ENCODE measurements around a stretch of chr11.

- PRO-cap, result no peak
Observed at GRCh38 chr11:2882677-2883064, 2.9 kb downstream of the CDKN1C start.

DNA sequence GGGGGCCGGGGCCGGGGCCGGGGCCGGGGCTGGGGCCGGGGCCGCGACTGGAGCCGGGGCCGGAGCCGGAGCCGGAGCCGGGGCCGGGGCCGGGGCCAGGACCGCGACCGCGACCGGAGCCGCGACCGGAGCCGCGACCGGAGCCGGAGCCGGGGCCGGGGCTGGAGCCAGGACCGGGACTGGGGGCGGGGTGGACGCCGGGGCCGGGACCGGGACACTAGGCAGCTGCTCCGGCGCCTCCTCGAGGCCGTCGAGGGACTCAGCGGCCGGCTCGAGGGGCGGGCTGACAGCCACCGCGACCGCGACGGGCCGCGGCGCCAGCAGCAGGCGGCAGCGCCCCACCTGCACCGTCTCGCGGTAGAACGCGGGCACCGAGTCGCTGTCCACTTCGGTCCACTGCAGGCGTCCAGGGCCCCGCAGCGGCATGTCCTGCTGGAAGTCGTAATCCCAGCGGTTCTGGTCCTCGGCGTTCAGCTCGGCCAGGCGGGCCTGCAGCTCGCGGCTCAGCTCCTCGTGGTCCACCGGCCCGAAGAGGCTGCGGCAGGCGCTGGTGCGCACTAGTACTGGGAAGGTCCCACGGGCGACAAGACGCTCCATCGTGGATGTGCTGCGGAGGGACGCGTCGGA lies 602 bp downstream of the CDKN1C start:
- PRO-cap, result unidirectional peak, minus-strand start at position 181 of the sequence; unidirectional peak, minus-strand start at position 252 of the sequence

DNA sequence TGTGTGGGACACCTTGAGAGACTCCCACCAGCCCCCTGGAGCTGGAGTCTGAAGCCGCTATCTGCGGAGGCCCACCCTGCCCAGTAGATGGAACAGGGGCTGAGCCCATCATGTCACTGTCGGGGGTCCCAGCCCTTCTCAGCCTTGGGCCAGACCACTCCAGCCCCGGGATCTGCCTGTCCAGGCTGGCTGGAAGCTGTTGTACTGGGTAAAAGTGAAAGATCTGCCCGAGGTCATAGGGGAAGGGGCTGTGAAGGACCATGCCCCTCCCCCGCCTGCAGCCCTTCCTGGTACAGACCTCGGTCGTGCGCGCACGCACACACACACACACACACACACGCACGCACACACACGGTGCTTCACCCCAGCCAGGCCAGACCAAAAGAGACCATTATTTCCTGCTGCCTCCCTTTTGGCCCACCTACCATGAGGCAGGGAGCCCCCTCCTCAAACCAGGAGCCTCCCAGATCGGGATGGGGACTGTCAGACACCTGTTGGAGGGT lies 1.0 kb upstream of the CDKN1C start:
- PRO-cap, result no peak

DNA sequence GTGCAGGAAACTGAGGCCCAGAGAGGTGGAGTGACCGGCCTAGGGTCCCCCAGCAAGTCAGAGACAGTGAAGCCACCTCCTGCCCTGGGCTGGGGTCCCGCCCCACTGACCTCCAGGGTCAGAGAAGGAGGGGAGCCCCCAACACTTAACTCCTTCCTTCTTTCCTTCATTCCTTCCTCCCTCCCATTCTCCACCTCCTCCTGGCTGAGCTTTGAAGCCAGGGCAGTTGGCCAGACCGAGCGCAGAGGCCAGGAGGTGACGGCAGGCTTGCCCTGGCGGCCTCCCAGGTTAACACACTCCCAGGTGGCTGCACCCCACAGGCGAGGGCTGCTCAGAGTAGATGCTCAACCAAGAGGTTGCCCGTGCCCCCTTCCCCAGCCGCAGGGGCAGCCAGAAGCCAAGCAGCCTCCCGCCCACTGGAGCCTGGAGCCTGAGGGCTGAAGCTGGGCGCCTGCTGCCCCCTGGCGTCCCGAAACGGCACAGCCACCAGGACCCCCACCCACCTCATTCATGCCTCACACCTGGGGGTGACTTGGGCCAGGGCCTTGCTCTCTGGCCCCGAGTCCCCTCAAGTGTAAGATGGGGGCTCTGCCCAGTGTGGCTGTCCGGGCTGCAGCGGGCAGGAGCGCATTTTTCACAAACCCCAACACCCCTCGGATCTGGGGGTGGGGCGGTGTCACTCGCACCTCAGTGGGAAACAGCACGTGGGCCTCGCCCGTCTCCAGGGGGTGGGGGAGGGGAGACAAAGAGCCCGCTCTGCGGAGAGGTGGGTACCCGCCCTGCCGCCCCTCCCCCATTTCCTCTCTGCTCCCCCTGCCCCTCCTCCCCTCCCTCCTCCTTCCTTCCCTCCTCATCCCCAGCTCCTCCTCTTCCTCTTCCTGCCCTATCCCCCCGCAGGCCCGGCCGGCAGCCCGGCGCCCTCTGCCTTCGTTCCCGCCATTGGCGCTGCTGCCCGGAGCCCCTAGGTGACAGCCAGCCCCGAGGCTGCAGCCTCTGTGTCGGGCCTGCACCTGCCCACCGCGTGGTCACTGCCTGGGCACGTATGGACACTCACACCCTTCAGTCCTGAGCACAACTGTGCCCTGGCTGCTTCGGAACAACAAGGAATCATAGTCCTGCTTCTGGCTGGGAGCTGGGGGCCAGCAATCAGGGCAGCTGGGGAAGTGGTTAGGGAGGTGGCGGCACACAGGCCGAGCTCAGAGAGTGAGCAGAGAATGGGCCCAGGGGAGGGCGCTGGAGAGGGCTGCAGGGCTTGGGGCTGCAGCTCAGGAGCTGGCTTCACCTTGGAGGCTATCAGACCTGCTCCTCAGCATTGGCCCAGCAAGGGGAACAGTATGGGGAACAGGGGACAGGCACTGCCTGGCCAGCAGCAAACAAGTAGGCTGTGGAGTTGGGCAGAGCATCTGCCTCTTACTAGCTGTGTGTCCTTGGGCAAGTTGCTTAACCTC lies 6.7 kb upstream of the CDKN1C start:
- PRO-cap, result no peak

DNA sequence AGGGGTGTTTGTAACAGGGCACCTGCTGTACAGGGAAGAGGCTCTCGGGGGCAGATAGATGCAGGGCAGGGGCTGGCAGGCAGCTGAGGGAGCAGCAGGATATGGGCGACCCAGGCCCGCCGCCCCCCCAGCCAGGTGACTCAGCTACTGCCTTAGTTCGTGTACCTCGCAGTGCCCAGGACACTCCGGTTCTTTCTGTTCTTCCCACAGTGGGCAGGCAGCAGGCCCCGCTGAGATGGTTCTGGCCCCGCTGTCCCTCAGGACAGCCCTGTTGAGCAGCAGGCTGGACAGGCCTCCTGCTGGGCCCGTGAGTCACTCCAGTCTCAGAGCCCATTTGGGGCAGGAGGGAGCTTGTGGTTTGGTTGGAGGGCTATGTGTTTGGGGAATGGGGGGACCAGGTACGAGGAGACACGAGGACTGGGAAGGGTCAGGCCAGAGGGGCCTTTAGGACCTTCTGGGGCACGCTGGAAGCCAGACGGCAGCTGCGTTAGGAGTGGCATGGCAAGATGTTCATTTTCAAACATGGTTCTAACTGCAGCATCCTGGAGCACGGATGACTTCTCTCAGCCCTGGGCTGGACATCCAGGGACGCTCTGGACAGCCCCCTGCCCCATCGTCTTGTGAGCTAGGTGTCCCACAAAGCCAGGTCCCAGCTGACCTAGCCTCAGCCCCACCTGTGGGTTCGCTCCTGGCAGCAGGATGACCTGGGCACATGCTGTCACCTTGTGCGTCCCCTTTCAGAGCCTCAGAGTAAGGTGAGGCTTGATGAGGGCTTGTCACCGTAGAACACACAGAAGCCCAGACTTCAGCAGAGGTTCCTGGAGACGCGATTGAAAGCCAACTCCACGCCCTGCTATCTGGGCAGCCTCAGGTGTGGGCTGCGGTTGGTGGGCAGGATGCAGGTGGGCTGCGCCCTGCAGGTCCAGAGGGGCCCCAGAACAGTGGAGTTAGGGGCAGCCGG lies 11.3 kb downstream of the SLC22A18 start:
- PRO-cap, result no peak

- PRO-cap, result no peak
Observed at GRCh38 chr11:2914532-2914961, 12.5 kb downstream of the SLC22A18 start.

DNA sequence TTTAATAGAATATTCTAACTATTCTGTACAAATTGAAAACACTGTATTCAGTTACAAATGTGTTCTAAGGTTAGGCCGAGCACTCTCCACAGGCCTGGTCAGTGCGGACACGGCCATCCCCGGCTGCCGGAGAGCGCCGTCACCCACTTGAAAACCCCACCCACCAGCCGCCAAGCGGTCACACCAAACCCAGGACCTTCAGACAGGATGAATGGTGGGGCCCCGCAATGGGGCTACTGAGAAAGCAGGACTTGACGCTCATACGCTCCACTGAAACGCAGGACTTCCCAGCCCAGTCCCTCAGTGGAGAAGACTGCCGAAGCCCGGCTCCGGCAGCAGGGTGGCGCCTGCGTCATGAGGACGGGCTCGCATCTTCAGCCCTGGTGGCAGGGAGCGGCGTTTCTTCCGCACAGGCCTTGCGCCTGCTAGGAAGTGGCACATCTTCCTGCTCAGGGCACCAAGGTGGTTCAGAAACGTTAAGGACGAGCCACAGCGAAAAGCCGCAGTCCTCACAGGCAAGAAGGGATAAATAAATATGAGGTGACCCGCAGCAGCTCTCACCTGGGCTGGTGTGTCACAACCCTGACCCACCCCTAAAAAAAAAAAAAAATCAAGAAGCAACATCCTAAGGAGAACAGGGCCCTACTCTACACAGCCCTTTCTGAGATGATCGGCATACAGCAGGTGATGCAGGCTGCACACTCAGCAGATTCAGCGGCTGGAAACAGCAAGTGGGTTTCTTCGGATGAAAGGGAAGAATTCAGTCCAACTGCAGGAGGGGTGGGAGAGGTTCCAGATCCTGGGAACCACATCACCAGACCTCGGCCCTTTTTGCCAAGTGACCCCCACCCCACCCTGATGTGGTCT lies 15.5 kb upstream of the PHLDA2 start:
- PRO-cap, result no peak

DNA sequence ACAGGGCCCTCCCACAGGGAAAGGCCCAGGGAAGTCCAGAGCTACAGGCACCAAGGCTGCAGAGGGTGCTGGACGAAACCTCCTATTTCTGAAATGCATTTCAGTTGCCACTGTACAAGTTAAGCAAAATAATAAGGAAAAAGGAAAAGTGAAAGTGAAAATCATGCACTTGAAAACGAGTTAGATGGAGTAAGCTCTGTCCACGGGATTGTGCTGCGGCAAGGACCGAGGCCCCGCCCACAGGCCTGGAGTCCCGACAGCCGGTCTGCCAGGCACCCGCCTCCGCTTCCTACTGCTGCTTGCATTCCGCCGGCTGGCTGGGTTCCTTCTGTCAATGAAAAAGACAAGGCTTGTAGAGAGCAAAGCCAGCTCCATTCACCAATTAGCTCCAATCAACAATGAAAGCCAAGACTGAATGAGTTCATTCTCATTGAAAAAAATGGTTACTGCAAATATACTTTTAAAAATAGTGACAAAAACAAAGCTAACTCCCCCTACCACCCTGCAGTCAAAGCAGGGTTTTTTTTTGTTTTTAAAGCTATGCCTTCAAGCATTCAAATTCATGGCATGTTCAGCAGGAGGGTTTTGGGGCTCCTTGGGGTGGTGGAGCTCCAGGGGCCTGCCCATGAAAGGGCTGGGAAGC lies 16.2 kb upstream of the PHLDA2 start:
- PRO-cap, result no peak

DNA sequence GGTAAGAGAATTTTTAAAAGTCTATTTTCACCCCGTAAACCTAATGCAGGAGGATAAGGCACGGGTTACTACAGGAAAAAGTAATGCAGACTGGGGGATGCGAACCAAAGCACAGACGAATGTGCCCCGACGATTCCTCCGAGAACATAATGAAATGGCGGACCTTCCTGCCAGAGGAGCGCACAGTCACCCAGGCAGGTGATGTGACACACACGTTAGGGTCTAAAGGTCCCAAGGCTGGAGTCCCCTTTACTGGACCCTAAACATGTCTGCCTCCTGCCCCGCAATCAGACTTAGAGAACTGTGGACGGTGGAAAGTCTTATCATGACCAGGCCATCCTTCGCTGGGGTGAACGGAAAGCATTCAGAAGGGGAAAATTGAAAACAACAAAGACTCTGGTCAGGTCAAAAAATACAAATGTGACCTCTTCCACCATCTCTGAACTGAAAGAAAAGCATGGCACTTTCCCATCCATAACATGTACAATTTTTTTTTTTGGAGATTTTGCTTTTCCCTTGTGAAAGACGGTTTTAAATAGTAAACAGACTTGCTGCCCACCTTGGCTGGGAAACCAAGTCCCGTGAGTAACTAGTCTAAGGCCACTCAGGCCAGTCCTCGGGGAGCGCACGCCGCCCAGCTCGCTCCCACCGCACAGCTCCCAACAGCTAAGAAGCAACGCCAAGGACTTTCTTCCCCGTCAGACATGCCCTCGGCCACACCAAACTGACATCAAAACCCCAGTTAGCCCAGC lies 1.0 kb downstream of the NAP1L4 start:
- PRO-cap, result bidirectional peak, plus-strand start at position 179 of the sequence, minus-strand start at position 148 of the sequence; bidirectional peak, plus-strand start at position 597 of the sequence, minus-strand start at position 587 of the sequence

- PRO-cap, result no peak
Observed at GRCh38 chr11:3013840-3014603, 21.9 kb upstream of the NAP1L4 start.

DNA sequence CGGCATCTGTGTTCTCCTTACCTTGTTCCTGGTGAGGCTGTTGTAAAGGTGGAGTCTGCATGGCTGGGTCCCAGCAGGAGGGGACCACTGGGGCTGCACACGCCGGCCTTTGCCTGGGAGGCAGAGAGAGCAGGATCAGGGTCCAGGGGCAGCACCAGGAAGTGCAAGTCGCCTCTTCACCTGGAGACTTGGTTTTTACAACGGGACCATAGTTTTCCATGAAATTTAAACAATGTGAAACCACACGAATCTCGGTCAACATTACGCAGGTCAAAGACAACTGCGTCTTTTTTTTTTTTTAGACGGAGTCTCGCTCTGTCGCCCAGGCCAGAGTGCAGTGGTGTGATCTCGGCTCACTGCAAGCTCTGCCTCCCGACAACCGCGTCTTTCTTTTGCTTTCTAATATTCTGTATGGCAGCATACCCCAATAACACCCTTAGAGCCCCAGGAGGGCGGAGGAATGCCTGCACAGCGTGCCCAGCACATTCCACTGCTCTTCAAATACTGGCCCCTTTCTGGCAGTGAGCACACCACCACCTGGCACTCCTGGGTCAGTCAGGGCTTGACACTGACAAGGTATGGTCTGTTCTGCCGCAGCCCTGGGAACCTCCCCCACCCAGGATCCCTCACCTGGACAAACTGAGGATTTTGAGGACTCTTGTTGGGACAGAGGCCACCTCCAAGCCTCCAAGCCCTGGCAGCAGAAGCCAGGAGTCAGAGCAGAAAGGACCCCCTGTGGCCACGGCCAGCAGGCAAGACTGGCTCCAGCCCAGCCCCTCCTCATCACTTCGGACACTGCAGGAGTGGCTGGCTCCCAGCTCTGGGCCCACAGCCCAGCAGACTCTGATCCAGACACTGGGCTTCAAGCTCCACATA lies 14.8 kb downstream of the CARS1 start:
- PRO-cap, result no peak

DNA sequence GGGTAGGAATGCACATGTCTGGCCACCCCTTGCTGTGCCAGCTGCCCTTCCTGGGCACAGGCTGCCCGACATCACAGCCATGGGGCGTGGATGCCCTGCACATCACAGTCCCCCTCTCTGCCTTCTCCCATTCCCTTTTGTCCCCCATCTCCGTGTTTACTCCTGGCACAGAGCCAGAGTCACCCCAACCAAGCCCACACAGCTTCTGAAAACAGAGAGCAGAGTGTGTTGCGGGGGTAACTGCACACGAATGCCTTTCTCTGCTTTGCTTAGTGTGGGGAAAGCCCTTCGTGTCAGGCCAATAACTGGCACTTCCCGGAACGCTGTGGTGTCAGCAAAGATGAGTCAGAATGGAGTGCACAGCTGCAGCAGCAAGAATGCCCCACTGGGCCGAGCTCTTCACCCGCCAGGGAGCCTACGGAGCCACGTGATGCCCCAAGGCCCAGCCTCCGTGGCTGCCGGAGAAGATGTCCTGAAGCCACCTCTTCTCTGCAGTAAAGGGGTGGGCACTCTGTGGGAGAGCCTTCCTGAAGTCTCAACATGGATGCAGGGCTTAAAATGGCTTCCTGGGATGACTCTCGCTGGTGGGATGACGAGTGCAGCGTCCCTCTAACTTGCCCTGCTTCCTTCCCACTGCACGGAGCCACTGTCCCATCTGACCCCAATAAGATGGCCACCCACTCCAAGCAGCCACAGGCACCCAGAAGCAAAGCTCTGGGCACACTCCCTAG lies 7.4 kb downstream of the CARS1 start:
- PRO-cap, result no peak

GRCh38 chr11:3112059-3112884 lies 52.8 kb downstream of the OSBPL5 start:
- PRO-cap, result no peak

DNA sequence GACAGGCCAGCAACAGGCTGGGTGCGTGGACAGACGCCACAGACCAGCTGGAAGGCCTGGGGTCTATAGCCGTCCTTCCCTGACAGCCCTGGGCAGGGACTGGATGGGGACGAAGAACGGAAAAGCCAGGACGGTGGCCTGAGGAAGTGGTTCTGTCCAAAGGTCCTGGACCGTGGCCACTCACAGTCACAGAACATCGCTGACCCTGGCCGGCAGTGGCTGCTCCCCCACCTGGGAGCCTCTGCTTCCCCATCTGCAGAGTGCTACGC lies 37.8 kb downstream of the OSBPL5 start:
- PRO-cap, result no peak

DNA sequence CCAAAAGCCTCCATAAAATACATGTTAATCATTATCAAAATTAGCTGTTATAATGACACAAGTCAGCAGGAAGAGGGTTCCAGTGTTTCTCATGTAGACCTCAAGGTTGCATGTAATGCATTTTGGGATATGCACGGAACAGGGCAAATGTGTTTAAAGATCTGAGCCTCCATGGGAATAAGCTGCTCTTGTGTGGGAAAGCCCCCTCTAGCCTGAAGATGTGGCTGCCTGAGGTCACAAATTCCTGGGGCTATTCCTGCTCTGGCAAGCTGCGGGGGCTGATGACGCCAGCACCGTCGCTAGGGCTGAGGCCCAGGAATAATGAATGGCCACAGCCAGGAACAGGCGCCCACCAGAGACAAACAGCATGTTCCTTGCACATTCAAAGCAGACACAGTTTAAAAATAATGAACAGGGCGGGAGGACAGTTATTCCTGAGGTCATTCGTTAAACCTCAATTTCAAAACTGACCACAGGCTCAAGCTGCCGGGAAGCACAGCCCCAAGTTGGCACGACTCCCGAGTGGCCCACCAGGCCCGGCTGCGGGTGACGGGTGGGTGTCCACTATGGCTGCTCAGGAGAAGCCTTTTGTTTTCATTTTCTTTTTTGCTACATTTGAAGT lies 11.7 kb downstream of the OSBPL5 start:
- PRO-cap, result no peak

DNA sequence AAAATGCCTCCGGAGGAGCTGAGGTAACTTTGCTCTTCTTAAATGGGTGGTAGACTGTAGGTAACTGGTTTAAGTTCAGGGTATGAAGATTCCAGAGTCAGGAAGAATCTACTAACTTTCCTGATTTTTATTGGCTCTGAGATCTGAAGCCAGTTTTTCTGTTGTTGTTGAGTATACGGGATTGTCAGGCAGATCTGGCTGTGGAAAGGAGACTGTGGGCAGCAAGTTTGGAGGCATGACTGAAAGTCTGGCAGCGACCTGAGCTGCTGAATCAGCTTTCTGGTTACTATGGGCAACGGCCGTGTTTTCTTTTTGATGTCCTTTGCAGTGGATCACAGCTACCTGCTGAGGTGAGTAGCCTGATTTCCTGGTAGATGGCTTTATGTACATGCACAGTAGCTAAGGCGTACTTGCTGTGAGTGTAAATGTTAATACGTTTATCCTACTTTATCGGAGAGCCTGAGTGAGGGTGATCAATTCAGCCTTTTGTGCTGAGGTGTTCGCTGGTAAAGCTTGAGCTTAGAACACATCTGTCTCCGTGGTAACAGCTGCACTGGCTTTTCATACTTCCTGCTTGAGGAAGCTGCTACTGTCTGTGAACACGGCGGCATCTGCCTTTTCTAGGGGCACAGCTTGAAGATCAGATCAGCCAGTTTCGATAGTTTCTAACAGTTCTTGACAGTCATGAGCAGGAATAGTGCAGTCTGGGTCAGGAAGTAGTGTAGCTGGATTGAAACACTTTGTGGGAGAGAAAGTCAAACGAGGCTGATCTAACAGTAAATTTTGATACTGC lies 129.7 kb downstream of the ART5 start:
- PRO-cap, result bidirectional peak, plus-strand start at position 330 of the sequence, minus-strand start at position 235 of the sequence; bidirectional peak, plus-strand start at position 633 of the sequence, minus-strand start at position 490 of the sequence

DNA sequence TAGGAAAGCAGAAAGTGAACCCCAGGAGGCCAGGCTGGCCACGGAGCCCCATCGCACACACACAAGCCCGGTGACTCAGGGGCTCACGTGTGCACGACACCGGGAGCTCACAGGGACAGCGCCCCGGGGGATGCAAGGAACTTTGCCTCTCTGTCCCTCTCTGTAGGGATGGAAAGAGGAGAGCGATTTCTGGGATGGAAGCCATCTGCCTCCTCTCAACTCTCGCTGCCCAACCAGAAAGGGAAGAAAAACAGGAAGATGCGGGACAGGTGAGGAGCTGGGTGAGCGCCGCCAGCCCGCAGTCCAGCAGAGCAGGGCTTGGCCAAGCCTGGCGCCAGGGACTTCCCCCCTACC lies 61.6 kb downstream of the ART5 start:
- PRO-cap, result no peak

GRCh38 chr11:3614463-3614985 lies 27.3 kb downstream of the ART5 start:
- PRO-cap, result no peak

DNA sequence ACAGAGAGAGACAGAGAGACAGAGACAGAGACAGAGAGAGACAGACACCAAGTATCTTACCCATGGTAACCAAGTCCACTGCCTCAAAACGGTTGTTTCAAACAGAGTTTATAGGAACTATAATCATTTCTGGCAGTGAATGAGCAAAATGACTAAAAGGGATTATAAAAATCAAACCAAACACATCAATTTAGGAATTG lies 38.7 kb downstream of the NUP98 start:
- PRO-cap, result no peak

GRCh38 chr11:3795932-3796685 lies 1.2 kb downstream of the NUP98 start:
- PRO-cap, result no peak

All from endothelial cell (in vitro differentiated cells).